Measurements from ENCODE around the gene TXN.

- RRBS = no CpG with 5 or more reads among the region's 2 CpGs
These were observed 3.2 kb upstream of the CTNNAL1 start for GRCh38 chr9:109016257-109017103.

DNA sequence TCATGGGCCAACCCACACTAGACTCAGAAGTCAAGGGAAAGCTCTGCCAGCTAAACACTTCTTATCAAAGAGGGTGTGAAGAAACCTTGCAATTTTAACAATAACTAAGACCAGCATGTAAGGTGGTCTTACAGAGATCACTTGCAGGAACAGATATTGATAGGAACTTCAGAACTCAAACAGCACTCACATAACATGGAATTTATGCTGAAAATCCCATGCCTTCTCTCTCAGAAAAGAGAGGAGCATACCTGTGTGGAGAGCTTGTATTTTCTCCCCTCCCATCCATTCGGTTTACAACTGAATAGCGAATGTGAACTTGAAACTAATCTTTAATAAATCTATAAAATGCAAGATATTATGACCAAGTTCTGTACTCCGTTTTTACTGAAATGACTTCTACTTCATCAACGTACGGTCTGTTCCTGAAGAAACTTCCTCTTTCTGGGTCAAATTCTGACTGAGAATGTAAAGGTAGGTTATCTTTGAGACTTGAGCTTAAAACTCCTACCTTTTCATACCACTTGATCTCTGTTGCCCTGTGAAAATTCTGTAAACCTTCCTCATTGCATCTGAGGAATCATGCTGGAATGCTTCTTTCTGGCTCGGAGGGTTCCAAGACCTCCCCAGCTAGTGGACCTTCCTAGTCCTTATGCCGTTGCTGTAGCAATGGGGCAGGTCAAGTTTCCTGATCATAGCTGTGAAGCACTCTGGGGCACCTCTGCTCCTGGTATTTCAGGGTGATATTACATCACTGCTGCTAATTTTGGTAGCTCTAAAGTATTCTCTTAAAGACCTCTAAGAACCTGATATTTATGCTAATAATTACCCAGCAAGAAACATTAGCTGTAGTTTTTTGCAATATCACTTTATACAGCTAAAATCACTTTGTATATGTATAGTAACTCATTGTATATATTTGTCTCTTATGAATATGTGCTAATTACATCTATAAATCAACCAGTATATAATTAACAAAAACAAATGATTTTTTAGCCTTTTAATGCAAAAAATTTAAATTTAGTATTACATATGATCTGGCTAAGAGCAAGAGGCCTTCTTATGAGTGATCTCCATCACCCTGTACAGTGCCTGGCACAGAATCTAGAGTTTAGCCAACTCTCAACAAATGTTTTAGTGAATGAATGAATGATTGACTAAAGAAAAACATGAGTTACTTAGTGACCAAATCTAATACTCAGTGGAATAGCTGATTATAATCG lies 4.4 kb upstream of the CTNNAL1 start:
- RRBS = no CpG with 5 or more reads among the region's 8 CpGs

GRCh38 chr9:109026305-109026943 lies 13.1 kb upstream of the CTNNAL1 start:
- RRBS = no CpG with 5 or more reads among the region's 7 CpGs

DNA sequence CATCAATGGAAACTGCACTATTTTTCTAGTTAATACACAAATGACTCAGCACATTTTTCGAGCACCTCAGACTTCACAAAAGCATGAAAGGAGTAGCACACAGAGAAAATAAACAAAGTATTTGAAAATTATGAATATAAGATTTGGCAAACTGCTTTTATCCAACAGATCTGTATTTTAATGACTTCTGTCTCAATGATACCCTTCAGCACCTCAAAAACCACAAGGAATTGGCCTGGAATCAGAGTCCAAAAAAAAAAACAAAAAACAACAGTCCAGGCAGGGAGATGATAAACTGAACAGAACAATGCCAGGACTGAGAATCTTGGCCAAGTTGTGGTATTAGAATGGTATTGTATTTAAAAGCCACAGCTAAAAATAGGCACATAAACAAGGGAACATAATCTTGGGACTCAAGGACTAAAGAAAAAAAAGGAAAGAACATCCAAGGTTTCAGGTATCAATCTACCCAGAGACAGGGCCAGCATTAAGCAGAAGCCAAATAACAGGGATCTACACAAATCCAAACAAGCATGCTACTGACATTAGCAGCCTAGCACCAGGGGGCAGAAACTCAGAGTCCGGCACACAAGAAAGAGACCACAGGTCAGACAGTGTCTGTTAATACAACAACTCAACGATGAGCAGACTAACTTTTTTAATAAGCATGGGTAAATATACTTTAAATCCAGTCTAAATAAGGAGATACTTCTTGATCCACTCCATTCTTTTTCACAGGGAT lies 21.3 kb downstream of the TMEM245 start:
- RRBS = no CpG with 5 or more reads among the region's 3 CpGs

DNA sequence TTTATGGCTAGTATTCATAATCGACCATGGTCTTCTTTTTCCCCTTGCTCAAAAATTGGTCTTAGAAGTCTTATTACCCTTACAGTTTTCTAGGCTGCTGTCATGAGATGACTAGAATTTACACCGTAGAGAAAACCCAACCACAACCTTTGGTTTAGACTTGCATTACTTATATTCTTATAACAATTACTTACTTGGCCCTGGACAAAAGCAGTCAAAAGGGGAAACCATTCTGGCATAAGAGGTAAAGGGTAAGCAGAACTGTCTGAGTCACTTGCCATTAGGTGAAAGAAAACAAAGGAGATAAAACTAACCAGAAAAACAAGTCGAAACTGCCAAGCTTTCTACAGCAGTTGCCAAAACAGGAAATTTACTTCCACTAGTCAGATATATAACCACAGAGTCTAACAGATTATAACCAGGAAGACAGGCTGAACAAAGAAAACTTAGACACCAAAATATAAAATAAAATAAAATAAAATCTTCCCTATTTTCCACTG lies 17.9 kb downstream of the TMEM245 start:
- RRBS = no CpG with 5 or more reads among the region's 3 CpGs

DNA sequence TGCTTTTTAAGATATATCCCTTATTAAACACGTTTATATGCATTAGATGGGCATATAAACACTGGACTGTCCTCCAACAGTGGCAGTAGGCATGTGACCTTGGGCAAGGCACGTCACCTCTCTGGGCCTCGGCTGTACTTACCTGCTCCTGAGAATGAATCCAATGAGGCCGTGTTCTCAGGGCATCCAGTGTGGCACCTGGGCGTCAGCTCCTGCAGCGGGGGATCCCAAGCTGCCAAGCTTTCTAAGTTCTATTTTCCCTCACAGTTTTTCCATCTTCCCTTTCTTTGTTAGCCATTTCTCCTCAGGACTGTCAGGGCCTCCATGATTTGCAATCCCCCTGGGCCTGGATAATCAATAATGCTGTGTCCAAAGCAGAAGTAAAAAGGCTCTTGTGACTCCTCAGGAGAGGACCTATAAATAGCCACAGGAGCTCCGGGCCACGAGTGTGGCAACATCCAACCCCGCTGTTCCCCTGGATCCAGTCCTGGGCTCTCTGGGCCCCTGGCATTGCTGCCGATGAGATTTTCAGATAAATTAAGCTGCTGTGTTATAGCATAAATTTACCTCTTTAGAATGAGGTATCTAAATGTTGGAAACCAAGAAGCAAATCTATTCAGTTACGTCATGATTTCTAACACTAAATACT lies 76.9 kb downstream of the PTPN3 start:
- RRBS = no CpG with 5 or more reads among the region's 11 CpGs

GRCh38 chr9:109475405-109475956 lies 22.6 kb downstream of the PTPN3 start:
- RRBS = 23% methylated on average over 3 of the region's 7 CpGs

DNA sequence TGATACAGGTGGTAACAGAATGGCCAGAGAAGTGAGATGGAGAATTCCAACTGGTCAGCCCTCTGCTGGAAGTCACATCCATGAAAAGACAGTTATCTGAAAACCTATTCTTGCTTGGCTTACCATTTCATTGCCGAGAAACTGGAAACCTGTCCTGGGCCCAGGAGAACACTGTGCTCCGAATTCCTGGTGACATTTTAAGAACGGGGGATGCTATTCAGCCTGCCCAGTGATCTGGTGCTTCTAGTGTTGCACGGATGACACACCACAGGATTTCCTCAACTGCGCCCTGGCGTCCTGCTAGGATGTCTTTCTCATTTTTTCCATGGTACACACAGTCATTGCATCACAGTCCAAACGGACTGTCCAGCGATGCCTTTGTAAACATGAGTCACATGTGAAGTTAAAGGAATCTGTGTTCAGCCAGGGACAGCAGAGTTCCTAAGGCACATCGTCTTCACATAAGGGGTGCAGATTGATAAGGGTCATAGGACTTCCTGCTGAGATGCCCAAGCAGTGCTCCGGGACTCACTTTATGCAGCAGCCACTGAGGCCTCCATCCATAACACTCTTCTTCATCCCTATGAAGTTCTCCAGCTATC lies 9.2 kb upstream of the PTPN3 start:
- RRBS = no CpG with 5 or more reads among the region's 10 CpGs

DNA sequence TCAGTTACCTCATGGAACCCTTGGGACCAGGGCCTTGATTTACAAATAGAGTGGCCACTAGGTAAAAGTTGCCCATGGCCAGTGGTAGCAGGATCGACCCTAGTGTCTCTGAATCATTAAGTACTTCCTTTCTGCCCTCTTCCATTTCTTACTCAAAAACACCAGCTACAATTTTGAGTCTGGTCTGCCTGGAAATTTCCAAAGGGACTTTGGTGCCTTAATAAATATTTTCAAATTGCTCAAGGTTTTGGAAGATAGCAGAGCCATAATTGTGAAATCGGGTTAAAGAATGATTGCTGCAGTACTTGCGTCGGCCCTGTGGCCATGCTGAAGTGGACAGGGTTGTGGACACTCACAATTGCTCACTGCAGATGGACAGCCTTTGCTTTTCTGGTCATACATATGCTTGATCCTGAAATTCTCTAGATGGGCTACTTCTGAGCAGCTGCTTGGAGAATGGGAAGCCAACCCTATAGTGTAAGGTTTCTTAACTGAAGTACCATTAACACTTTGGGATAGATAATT lies 14.6 kb downstream of the PALM2AKAP2 start:
- RRBS = no CpG with 5 or more reads among the region's 4 CpGs

- RRBS = no CpG with 5 or more reads among the region's 8 CpGs
These were observed 36.5 kb downstream of the PALM2AKAP2 start for GRCh38 chr9:109816357-109817127.

DNA sequence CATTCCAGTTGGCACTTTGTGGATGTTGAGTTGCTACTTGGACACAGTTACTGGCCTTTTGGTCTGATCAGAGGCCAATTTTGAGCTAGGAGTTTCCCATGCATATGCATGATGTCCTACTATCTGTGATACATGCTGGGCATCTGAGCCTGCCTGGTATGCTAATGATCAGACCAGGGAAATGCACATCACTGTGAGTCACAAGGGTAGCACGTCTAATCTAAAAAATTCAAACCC lies 37.1 kb downstream of the PALM2AKAP2 start:
- RRBS = no CpG with 5 or more reads among the region's 1 CpG

- RRBS = no CpG with 5 or more reads among the region's 3 CpGs
These were observed 81.4 kb downstream of the PALM2AKAP2 start for GRCh38 chr9:109861426-109861681.

- RRBS = no CpG with 5 or more reads among the region's 8 CpGs
These were observed 130.6 kb downstream of the PALM2AKAP2 start for GRCh38 chr9:109910527-109910986.

DNA sequence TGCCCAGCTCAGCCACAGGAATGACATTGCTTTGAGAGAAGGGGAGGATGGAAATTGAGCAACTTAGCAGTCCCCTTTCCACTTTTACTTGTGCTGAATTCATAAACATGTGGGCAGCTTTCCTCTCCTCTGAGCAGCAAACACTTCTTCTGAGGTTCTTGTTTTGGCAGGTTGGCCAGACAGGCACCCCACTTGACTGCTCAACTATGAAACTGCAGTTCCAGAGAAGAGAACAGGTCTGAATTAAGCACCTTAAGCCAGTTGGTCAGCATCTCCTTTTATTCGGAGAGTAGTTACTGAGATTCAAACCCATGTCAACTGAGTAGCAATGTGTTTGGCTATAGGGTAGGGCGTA lies 134.4 kb downstream of the PALM2AKAP2 start:
- RRBS = no CpG with 5 or more reads among the region's 2 CpGs

GRCh38 chr9:109997574-109998047 lies 210.3 kb downstream of the C9orf152 start:
- RRBS = no CpG with 5 or more reads among the region's 5 CpGs

DNA sequence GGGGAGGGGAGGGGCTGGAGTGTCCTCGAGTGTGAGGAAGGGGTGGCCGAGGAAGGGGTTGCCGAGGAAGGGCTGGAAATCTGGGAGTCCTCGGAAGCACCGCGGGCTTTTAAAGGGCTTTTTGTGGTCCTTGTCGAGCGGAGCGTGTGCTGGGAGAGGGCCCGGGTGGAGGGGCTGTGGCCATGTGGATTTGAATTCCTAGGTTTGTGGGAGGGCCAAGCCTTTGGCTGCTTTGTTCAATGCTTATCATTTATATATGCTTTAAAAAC lies 159.2 kb downstream of the C9orf152 start:
- RRBS = no CpG with 5 or more reads among the region's 10 CpGs

GRCh38 chr9:110199483-110200048 lies 8.4 kb downstream of the C9orf152 start:
- RRBS = no CpG with 5 or more reads among the region's 3 CpGs

- RRBS = under 1% methylated on average over 13 of the region's 94 CpGs
These were observed at the start of gene TXN for GRCh38 chr9:110256177-110257253. TXN (minus strand) TSS chr9:110256507.

Measured in renal cortical epithelial cell (primary cell).